Epithelial cell of esophagus (primary cell): ENCODE measurements around the gene LYPD6B.

- RRBS, result no CpG with 5 or more reads among the region's 46 CpGs
Measured at GRCh38 chr2:144389096-144390209, 57.1 kb upstream of the GTDC1 start.

- RRBS, result no CpG with 5 or more reads among the region's 6 CpGs
Measured at GRCh38 chr2:144429494-144430222, 90.3 kb downstream of the ZEB2 start.

DNA sequence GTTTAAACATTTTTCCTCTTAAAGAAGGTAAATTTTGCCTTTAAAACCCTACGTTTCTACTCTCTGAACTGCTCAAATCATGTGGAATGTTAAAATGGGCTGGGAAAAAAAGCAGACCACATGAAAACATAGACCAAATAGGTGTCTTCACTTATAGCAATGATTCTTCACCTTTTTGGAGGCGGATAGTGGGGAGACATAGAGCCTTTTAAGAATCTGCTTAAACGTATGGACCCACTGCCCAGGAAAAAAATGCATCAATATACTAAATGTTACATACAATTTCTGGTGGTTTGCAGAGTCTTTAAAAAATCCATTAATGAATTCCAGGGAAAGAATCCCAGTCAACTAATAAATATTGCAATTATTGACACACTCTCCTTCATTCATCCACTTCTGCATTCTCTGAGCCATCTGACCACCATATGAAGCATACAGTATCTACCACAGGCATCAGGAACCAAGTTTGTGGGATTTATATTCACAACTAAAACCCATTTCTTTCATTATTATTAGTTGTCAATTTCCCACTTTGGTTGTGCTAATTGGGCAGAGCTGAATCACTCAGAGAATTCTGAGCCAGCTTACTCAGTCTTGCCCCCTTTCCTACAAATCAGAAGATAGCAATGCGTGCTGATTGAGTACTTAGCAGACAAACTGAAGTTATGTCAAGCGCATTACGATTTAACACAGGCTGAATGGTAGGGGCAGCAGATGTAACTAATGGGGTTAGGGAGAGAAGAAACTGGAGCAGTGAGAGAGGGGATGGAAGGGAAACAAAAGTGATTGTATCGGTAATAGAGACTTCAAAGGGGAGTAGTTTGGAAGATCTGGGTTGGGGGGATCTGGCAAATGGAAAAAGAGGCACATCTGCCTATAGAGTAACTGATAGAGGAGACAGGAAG is 52.4 kb downstream of the ZEB2 start:
- RRBS, result no CpG with 5 or more reads among the region's 7 CpGs

GRCh38 chr2:144501236-144501624 is 18.7 kb downstream of the ZEB2 start:
- RRBS, result no CpG with 5 or more reads among the region's 2 CpGs

GRCh38 chr2:144509019-144509576 is 10.8 kb downstream of the ZEB2 start:
- RRBS, result no CpG with 5 or more reads among the region's 7 CpGs

DNA sequence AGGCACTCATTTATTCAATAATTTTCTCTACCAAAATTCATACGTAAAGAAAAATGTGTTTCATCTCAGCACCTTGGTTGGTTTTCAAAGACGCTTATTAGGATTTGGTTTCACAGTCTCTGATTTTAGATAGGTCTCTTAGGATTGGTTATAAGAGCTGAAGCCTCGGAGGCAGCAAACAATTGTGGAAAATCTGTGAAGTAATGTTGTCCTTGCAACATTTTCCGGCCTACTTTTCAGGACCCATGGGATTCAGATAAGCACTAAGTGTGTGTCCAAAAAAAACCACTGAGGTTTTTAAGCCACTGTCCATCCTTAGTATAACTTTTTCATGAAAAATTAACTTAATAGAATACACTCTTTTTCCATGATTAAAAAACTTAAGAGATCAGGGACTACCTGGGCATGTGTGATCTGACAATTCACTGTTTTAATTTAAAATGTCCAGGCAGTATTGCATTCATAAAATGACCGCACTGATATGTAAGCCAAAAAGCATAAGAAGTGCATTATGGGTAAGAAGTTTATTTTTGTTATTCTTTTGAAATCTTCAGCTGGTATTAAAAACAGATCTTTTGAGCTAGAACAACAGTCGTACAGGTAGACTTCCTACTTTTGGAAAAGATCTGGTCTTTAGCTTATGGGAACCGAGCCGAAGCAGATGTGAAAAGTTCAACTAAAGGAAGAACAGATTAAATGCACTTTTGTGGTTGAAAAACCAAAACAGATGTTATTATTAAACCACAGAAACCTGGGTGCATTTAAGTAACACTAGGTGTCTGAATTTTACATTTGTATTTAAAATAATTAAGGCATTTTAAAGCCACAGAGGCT is 479.3 kb upstream of the ZEB2 start:
- RRBS, result no CpG with 5 or more reads among the region's 8 CpGs

DNA sequence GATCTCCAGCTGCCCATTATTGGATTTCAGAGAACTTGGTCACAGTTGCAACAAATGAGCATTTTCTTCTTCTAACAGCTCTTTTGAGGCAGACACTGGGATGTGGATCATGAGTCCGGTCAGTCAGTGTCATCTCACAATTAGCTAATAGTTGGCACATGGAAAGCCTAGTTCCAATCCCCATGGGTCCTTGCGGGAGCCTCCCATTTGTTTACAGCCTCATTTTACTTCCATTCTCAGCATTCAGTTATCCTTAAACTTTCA is 546.9 kb upstream of the ZEB2 start:
- RRBS, result no CpG with 5 or more reads among the region's 2 CpGs

DNA sequence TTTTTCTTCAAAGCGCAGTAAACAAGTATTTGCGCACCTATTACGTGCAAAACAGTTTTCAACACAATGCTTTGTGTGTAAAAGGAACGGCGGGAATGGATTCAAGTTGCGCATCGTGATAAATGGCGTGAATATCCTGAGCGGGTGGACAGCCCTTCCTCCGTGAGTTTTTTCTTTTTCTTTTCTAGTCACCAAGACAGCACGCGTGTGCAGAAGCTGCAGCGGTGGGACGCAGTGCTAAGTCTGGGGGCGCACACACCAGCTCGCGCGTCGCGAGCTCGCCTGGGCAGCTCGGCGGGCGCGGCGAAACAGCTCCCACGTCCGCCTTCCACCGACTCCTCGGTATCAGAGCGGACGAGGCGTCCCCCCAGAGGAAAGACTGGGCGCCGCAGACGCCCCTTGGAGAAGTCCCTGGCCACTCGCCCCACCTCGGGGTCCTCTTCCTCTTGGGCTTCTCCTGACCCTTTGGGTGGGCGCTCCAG is 1.2 kb upstream of the ACVR2A start:
- RRBS, result no CpG with 5 or more reads among the region's 39 CpGs

GRCh38 chr2:148262728-148263706 is 242.1 kb downstream of the MBD5 start:
- RRBS, result no CpG with 5 or more reads among the region's 4 CpGs

DNA sequence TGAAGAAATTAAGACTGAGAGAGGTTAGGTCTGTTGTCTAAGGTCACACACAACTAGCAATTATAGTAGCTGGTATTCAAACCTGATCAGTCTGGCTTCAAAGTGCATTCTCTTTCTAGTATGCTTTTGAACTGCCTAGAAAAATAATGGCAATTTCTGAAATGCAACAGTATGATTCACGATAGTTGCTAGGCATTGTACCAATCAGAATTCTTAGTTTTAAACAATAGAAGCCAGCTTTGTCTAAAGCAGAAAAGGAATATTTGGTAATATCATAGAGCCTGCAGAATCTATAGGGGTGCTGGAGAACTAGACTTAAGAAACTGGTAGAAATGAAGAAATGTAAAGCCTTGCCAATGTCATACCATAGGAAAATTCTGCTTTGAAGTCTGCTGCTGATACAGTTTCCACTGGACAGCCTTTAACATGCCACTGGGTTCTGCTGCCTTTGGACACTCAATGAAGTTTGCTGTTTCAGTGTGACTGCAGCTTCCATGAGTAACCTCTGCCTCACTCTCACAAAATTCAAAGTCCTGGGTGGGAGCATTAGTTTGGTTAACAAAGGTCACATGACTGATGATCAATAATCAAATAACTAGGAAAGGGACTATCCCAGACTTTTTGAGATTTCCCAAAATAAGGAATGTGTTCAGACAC is 243.6 kb downstream of the MBD5 start:
- RRBS, result no CpG with 5 or more reads among the region's 1 CpG

DNA sequence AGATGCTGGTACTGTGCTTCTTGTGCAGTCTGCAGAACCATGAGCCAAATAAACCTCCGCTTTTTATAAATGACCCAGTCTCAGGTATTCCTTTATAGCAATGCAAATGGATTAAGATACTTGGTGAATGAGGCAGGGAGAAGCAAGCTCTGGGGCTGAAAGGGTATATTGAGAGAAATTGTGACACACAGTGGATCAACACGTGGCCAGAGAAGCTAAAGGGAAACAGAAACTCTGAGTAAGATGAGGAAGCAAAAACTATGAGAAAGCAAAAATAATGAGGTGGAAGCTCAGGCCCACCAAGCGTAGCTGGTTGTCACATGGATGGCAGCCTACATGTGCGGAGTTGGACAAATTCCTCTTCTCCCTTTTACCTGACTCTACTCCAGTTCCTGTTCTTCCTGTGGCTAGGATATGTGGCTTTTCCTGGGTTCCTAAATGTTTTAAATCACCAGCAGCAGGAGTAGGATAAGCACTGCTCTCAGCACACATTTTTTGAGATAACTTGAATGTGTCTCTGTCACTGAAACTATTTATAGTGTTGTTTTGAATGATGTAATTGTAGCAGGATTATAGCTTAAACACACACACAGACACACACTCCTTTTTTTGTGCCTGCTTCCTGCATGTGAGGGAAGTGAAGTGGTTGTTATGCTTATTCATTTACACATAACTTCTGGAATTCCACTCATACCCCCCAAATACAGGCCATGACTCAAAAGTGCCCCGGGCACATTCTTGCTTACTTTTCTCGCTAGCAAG is 30.1 kb upstream of the EPC2 start:
- RRBS, result no CpG with 5 or more reads among the region's 6 CpGs

DNA sequence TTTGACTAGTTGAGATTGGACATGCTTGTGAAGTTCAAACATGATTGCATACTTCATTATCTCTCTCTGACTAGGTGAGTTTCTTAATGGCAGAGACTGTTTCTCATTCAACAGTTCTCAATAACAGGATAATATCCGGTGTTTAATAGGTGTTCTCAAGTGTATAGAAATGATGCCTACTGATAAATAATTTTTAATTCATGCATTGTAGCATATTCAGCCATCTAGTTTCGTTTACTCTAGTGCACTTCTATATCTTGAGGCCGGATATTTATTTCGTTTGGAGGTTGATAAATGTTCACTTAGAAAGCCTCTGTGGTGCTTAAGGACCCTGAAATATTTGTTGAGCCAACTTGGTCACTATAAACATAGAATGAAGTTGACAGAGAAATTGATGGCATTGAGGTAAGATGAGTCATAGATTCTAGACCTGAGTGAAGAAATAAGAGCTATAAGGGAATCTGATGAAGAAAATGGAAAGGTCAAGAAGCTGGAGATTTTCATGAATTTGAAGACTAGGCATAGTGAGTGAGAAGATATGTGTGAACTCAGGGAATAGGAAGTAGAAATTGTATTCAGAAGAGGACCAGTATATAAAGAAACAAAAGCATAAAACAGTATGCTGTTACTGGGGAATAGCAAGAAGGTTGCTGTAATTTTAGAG is 35.8 kb downstream of the EPC2 start:
- RRBS, result 88% methylated on average over 1 of the region's 4 CpGs

- RRBS, result no CpG with 5 or more reads among the region's 3 CpGs
Measured at GRCh38 chr2:148696881-148697904, 52.6 kb downstream of the EPC2 start.

- RRBS, result no CpG with 5 or more reads among the region's 10 CpGs
Measured at GRCh38 chr2:149037758-149038265, 687 bp upstream of the LYPD6B start.

DNA sequence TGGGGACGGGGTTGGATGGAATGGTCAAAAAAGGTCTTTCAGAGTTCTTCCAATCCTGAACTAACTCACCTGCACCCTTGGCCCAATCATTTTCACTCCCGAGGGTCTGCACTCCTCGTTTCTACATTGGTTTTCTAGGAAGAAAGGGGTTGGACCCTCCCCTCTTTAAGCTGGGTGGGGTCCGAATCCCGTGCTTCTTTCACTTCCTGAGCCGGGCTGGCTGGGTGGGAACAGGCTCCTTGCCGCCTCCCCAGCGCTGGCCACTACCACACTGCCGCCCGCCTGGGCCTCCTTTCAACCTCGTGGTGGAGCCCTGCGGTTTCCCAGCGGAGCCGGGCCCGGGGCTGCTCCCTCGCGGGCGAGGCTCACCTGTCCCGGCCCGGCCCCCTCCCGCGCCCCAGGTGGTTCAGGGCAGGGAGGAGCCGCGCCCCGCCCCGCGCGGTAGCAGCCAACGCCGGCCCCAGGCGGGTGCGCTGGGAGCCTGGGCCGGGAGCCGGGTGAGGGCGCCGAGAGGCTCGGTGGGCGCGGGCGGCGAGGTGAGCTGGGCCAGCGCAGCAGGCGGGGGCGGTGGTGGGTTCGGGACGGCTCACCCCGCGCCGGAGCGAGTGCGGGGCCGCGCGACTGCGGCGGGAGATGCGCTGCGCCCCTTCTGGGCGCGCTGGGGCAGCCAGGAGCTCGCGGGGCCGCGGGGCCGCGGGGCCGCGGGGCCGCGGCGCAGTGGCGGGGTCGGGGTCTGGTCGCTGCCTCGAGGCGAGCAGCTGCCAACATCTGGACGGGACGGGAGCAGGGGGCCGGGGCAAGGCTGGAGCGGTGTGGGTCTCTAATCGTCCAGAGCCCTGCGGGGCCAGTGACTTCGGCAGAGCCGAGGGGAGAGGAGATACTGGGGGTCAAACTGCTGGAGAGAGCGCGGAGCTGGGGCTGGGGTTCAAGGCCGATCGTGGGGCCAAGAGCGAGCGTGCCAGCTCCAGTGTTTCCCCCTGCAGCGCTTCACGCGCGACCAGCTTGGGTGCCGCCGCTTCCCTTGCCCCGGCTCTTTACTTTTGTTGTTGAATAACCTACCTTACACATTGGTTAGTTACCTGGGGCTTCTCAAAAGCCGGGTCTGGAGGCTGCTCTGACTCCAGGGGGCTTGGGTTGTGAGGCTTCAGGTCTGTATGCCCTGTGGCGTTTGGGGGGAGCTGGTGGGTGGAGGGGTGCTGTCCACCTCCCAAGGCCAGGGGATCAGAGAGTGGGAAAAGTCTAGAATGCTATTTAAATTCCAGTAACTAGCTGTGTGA is at the start of gene LYPD6B:
TSS of gene LYPD6B (plus strand) at position 434 of the 1,277 bp plus-strand sequence.
- RRBS, result 6% methylated on average over 12 of the region's 99 CpGs

DNA sequence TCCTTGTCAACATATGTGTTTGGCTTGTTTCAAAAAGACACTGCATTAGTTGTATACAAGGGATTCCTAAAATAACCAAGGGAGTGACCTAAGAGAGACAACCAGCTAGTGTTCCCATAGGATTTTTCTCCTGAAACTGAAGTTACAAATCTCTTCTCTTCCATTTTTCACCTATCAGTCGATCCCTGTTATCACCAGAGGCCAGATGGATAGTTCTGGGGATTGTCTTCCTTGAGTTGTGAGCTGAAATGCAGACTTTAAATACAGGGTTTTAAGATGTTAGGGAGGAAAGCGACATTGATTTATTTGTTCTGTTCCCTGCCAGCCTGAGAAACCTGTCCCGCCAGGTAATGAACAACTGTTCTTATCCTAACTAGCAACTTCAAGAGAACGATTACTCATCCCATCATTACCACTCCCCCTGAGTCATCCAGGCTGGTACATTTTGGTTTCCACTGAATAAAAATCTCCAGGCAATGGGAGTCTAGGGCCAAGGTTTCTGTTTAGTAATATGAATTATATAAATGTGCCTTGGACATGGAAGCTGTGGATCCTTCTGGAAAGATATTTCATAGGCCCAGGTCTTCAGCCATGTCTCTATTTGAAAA is 131.1 kb downstream of the LYPD6B start:
- RRBS, result no CpG with 5 or more reads among the region's 4 CpGs

GRCh38 chr2:150228834-150229165 is 258.7 kb downstream of the RND3 start:
- RRBS, result no CpG with 5 or more reads among the region's 2 CpGs

DNA sequence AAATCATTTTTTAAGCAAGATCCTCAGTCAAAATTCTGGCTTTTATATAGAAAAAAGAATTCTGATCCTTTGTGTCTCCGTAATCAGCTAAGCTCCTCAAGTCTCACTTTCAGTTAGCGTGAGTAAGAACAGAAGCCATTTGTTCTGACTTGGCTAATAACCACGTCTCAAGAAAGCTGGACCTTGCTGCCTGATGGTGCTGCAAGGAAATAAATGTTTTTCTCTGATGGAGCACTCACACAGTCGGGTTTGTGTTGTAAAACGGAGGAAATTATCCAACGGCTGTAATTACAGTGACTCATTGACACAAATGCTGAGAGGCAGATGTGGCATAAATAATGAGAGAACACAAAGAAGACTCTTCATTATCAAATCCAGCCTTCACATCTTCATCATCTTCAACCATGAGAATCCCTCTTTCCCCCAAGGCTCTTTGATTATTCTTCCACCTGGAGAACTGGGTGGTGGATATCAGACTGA is 252.7 kb downstream of the RND3 start:
- RRBS, result no CpG with 5 or more reads among the region's 6 CpGs

DNA sequence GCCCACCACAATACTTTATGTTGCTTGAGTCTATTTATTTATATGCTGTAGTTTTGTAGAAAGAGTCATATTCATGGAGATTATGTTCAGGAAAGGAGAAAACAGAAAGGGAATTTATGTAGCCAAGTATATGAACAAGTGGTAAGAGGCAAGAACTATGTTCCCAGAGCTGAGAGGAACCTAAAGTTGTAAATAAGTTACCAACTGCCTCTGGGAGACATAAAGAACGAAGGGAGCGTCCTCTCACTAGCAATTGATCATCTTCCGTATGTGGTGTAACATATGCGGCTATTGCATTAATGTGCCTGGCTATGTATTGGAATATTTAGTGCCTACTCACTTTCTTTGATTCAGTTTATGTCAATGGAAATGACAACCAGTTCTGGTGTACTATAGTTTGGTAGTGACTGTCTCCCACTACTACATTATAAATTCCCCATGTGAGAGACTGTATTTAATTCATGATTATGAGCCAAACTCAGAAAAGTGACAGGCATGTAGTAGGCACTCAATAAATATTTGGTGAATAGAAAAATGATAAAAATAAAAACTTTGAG is 21.3 kb downstream of the RND3 start:
- RRBS, result no CpG with 5 or more reads among the region's 4 CpGs

- RRBS, result no CpG with 5 or more reads among the region's 6 CpGs
Measured at GRCh38 chr2:150475948-150476541, 11.4 kb downstream of the RND3 start.